ENCODE measurements around the genes SPG7 and SPIRE2.

GRCh38 chr16:89053284-89053905 is 40.3 kb upstream of the ACSF3 start:
- PRO-cap, result no peak
- RRBS, result 66% methylated on average over 13 of the region's 36 CpGs

DNA sequence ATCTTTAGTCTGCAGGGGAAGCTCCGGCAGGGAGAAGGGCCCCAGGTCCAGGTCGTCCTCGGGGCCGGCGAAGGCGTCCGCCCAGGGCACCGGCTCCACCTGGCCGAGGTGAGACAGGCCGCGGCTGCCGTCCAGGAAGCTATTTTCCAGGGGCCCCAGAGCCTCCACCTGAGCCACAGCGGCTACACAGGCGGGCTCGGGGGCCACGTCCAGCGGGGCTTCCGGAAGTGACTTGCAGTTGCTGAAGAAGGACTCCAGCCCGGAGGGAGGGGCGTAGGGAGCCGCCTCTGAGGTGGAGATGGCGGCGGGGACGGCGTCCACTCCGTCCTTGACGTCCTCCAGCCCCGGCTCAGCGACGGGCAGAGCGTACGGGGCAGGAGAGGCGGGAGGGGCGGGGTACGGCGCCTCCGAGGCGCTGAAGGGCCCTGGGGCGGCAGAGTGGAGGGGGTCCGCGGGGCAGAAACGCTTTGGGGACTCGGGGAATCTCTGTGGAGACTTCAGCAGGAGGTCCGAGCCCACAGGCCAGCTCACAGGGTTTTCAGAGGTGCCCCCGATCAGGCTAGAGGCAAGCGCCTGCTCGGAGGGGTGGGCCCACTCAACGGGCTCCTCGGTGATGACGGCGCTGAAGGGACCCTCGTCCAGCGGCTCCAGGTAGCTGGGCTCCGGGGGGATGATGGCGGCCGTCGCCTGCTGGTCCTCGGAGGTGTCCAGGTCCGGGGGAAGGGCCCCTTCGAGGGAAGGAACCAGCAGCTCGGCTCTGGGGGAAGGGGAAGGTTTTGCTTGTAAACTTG is 62.8 kb downstream of the ZNF778 start:
- PRO-cap, result no peak
- RRBS, result 91% methylated on average over 20 of the region's 61 CpGs

- PRO-cap, result no peak
- RRBS, result 65% methylated on average over 3 of the region's 15 CpGs
These were observed 79.5 kb downstream of the ZNF778 start for GRCh38 chr16:89296957-89297524.

- PRO-cap, result no peak
- RRBS, result no CpG with 5 or more reads among the region's 19 CpGs
These were observed 98.1 kb downstream of the ZNF778 start for GRCh38 chr16:89315522-89316065.

DNA sequence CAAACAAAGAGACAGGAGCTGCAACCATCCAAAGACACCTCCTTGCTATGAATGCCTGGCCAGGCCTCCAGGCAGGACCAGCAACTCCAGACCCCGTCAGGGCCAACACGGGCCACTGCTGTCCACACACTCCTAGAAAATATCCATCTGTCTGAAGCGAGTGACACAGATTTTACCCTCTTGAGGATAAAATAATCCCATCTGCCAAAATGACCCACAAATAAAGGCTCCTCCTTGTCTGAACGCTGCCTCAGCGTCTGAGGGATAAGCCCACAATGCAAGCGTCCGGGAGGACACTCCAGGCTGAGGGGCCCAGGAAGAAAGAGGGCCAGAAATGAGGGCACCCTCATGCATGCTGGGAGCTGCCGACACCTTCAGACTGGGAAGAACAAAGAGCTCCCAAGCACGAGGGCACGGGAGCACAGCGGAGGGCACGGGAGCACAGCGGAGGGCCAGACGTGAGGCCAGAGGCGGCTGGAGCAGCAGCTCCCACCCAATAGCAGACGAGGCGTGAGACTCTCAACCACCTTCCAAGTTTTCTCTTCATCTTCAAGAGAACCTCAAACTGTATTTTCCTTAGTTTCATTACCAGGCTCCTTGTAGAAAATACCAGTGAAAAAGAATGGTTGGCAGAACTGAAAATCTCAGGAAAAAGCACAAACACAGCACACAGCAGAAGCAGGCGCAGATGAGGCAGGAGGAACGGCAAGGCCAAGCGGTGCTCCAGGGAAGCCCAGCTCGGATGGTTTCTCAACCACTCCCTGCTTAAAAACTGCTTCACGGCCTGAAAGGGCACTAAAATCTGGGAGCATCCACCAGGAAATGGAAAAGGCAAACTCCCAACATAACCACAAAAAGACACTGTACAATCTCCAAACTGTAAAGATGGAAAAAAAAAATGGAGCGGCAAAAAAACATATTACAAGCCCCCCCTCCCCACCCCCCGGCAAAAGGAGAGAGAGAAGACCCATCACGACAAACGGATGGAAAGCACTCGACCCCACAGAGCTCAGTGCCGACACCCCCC is 127.1 kb downstream of the ZNF778 start:
- PRO-cap, result no peak
- RRBS, result 40% methylated on average over 4 of the region's 28 CpGs

DNA sequence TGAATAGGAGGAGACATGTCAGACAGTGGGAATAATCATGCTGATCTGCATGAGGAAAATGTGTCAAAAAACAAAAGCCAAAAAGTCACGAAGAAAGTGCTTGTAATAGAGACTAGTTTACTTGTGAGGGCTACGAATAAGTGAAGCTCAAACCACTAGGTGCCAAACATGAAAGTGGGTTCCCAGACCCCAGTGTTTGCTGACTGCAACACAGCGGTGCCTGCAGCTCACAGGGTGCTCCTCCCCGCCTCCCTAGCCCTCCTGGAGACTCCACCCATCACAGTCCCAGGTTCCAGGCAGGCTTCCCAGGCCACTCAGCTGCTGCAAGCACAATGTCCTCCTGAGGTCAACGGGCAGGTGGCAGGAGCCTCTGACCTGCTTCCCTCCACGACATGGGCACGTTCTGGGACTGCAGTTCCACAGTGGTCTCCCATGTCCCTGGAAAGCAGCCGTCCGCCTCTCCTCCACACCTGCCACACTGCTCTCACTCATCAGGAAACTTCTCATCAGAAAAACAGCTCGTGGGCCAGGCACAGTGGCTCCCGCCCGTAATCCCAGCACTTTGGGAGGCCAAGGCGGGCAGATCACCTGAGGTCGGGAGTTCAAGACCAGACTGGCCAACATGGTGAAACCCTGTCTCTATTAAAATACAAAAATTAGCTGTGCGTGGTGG is 96.4 kb downstream of the ANKRD11 start:
- PRO-cap, result no peak
- RRBS, result no CpG with 5 or more reads among the region's 15 CpGs

GRCh38 chr16:89410639-89411709 is 79.4 kb downstream of the ANKRD11 start:
- PRO-cap, result no peak
- RRBS, result no CpG with 5 or more reads among the region's 25 CpGs

DNA sequence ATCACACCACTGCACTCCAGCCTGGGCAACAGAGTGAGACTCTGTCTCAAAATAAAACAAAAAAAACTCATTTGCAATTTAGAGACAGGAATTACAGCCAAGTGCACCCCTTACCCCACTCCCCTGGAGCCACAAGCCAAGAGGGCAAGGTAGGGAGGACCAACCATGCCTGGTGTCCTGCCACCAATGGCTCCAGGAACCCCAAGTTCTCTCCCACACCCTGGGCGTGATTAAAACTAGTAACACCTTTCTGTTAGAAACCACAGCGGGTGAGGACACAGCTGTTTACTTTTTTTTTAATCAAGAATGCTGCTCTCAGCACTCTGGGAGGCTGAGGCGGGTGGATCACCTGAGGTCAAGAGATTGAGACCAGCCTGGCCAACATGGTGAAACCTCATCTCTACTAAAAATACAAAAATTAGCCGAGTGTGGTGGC is 38.1 kb downstream of the ANKRD11 start:
- PRO-cap, result no peak
- RRBS, result no CpG with 5 or more reads among the region's 4 CpGs

DNA sequence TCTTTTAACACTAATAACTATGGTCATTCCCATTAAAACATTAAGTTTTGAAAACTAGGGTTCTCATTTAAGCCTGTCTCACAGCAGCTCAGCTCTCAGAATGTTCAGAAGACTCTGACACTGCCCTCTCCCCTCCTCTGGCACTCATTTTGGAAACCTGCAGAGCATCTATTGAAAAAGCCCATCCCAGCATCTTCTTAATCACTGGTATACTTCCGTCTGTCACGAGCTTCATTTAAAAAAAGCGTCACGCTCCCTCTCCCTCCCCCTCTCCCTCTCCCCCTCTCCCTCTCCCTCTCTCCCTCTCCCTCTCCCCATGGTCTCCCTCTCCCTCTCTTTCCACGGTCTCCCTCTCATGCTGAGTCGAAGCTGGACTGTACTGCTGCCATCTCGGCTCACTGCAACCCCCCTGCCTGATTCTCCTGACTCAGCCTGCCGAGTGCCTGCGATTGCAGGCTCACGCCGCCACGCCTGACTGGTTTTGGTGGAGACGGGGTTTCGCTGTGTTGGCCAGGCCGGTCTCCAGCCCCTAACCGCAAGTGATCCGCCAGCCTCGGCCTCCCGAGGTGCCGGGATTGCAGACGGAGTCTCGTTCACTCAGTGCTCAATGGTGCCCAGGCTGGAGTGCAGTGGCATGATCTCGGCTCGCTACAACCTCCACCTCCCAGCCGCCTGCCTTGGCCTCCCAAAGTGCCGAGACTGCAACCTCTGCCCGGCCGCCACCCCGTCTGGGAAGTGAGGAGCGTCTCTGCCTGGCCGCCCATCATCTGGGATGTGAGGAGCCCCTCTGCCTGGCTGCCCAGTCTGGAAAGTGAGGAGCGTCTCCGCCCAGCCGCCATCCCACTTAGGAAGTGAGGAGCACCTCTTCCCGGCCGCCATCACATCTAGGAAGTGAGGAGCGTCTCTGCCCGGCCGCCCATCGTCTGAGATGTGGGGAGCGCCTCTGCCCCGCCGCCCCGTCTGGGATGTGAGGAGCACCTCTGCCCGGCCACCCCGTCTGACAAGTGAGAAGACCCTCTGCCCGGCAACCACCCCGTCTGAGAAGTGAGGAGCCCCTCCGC is 28.3 kb downstream of the ANKRD11 start:
- PRO-cap, result no peak
- RRBS, result no CpG with 5 or more reads among the region's 49 CpGs

DNA sequence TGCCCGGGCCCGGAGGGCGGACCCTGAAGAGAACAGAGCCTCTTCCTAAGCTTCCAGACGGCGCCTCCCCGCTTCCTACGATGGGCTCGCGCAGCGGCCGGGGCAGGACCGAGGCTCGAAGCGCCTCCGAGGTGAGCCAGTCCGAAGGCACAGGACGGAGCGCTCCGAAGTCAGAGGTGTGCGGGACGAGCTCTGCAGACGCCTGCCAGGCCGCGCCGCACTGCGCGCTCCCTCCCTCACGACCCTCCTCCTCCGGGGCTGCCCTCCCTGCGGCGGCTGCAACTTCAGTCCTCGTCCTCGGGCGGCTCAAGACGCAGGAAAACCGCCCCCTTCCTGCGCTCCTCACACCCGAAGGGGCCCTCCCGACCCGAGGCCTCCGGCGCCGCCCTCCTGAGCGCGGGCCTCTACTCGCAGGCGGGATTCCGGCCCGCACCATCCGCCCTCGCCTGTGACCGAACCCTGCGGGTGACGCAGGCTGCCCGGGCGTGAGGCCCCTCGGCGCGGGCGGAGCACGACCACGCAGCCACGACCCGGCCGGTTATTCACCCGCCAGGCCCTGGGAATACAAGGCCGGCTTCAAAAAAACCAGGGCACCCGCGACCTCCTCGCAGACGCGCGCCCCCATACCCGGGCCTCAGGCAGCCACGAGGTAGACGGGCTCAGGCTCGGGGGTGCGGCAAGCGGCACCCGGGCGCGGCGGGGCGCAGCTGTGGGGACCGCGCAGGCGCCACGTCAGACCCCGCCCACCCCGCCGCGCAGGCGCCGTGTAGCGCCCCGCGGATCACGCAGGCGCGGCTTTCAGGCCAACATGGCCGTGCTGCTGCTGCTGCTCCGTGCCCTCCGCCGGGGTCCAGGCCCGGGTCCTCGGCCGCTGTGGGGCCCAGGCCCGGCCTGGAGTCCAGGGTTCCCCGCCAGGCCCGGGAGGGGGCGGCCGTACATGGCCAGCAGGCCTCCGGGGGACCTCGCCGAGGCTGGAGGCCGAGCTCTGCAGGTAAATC is at the start of gene SPG7:
TSS of gene SPG7 (plus strand) at position 794 of the 998 bp plus-strand sequence.
- PRO-cap, result bidirectional peak, plus-strand start at position 809 of the sequence, minus-strand start at position 709 of the sequence
- RRBS, result 1% methylated on average over 58 of the region's 116 CpGs

DNA sequence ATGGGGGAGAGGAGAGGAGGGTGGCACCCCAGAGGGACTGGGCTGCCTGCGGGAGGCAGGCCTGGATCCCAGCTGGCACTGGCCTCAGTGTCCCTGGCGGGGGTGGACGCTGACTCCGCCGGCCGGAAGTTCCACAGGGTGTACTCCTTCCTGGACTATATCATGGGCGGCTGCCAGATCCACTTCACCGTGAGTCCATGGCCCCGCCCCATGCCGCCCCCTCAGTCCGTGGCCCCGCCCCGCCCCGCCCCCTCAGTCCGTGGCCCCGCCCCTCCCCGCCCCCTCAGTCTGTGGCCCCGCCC is 11.3 kb downstream of the CPNE7 start:
- PRO-cap, result no peak
- RRBS, result no CpG with 5 or more reads among the region's 18 CpGs

GRCh38 chr16:89722626-89722948 is 1.2 kb downstream of the ZNF276 start:
- PRO-cap, result bidirectional peak, plus-strand start at chr16:89722880, minus-strand start at chr16:89722727
- RRBS, result 10% methylated on average over 2 of the region's 20 CpGs

DNA sequence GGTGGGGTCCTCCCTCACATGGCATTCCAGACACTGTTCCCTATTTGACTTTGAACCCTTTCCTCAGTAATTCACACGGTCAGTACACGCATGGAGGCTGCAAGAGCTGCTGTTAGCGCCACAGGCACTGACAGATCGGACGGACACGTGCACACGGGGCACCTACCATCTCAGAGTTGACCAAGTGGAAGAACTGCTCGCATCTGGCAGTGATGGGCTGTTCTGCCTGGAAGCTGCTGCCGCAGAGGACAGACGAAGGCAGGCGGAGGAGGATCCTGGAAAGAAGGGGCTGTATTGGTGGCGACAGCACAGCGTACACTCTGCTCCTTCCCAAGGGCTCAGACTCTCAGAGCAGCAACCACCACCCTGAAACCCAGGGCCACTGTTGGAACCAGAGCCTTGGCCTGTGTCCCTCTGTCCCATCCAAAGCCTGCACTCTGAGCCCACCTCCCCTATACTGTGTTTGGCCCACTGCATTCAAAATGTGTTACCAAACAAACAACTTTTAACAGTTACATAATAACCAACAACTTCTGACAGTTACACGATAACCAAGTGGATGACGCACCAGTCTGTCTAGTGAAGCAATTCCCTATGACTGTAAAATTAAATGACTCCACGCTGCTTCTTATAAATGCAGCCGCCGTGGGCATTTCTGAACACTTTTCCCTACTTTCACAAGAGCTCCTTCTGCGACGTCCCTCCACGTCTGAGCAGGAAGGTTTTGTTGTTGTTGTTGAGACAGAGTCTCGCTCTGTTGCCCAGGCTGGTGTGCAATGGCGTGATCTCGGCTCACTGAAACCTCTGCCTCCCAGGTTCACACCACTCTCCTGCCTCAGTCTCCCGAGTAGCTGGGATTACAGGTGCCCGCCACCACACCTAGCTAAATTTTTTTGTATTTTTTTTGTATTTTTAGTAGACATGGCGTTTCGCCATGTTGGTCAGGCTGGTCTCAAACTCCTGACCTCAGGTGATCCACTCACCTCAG is 27.4 kb downstream of the ZNF276 start:
- PRO-cap, result no peak
- RRBS, result no CpG with 5 or more reads among the region's 28 CpGs

DNA sequence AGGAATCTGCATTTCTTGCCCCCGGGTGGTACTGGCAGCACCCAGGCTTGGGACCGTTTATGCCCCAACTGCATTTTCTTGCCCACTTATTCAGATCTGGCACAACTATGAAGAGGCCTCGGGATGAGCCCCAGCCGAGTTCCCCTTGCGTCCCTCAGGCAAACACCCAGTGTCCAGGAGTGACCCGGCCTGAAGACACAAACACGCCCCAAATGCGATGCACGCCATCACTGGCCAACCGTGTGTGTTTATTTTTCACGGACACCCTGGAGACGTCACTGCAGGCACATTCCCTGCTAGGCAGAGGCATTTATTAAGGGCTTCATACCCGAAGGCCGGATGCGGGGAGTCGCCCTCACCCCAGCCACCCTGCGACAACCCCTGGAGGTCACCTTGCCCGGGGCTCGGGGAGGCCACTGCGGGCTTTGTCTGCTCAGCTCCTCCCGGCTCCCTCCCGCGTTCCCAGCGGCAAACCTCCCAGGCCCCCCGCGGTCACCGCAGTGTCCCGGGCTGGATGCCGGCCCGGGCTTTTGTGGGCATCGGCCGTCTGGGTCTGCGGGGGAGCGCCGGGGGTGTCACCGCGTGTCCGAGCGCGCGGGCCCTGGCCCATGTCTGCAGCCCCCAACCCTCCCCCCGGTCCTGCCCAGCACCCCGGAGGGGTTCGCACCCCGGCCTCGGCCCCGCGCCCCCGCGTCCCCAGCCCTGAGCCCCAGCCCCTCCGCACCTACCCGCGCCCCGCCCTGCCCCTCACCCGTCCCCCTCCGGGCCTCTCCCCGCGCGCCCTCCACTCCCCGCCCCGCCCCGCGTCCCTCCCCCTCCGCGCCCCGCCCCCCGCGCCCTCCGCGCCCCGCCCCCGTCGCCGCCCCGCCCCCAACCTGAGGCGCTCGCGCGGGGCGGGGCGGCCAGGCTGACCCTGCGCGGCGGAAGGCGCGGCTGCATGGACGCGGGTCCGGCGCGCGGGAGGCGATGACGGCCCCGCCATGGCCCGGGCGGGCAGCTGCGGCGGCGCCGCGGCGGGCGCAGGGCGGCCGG is at the start of gene SPIRE2:
TSS of gene SPIRE2 (plus strand) at position 905 of the 1,032 bp plus-strand sequence.
- PRO-cap, result bidirectional peak, plus-strand start at position 938 of the sequence, minus-strand start at position 790 of the sequence
- RRBS, result 3% methylated on average over 56 of the region's 106 CpGs

- PRO-cap, result no peak
- RRBS, result 30% methylated on average over 11 of the region's 28 CpGs
These were observed 8.4 kb upstream of the MC1R start for GRCh38 chr16:89910142-89910723.

- PRO-cap, result no peak
- RRBS, result no CpG with 5 or more reads among the region's 11 CpGs
These were observed 2.1 kb upstream of the TUBB3 start for GRCh38 chr16:89921033-89921442.

GRCh38 chr16:89971027-89971911 is 22.7 kb downstream of the DEF8 start:
- PRO-cap, result no peak
- RRBS, result no CpG with 5 or more reads among the region's 31 CpGs

Measured in kidney (tissue), 2 donors.